ENCODE data around the gene NUP155.

DNA sequence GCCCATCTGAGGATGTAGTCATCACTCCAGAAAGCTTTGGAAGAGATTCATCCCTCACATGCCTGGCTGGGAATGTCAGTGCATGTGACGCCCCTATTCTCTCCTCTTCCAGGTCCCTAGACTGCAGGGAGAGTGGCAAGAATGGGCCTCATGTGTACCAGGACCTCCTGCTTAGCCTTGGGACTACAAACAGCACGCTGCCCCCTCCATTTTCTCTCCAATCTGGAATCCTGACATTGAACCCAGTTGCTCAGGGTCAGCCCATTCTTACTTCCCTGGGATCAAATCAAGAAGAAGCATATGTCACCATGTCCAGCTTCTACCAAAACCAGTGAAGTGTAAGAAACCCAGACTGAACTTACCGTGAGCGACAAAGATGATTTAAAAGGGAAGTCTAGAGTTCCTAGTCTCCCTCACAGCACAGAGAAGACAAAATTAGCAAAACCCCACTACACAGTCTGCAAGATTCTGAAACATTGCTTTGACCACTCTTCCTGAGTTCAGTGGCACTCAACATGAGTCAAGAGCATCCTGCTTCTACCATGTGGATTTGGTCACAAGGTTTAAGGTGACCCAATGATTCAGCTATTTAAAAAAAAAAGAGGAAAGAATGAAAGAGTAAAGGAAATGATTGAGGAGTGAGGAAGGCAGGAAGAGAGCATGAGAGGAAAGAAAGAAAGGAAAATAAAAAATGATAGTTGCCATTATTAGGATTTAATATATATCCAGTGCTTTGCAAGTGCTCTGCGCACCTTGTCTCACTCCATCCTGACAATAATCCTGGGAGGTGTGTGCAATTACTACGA, 19.7 kb downstream of the IL7R start:
- PRO-cap: no peak

- PRO-cap: no peak
Observed at GRCh38 chr5:36027023-36027404, 35.8 kb upstream of the UGT3A1 start.

DNA sequence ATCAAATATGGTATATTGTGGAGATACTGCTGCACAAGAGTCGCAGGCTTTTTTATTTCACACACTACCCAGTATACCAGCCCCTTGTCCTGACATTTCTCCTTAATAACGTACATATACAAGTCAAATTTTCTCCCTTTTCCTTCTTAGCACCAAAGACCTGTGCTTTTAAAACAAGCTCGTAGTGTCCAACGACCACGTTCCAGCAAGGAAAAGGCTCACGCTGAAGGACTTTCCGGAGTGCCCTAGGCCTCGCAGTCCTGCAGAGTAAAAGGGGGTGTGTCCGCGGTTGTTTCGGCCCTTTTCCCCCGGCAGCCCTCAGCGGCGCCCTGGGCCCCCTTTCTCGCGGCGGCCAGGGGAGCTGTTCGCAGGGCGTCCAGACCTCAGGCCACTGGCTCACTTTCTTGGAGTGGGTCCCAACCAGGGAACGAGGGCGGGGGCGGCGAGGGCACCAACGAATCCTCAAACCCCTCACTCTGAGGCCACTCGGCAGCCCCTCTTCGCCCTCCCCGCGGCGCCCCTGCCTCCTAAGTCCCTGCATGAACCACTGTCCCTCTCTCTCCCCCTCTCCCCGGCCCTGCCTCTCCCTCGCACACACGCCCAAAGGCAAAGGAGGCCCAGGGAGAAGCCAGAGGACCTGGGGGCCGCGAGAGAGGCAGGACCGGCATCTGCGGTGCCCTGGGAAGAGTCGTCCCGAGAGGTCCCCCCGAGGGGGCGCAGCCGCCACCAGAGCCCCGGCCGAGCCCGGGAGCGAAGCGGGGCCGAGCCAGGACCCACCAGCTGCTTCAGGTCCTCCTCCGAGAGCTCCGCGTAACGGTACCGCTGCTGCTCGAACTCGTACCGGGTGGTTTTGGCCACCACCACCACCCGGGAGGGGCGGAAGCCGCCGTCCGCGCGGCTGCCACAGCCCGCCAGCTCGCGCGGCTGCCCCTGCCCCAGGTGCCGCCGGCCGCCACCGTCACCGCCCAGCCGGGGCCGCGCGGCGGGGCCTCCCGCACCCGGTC, 701 bp downstream of the NADK2 start:
- PRO-cap: unidirectional peak, plus-strand start at position 198 of the sequence; bidirectional peak, plus-strand start at position 340 of the sequence, minus-strand start at position 225 of the sequence; bidirectional peak, plus-strand start at position 631 of the sequence, minus-strand start at position 393 of the sequence

- PRO-cap: no peak
Observed at GRCh38 chr5:36301072-36301561, 585 bp downstream of the RANBP3L start.

GRCh38 chr5:36618985-36619143, 12.5 kb downstream of the SLC1A3 start:
- PRO-cap: no peak

DNA sequence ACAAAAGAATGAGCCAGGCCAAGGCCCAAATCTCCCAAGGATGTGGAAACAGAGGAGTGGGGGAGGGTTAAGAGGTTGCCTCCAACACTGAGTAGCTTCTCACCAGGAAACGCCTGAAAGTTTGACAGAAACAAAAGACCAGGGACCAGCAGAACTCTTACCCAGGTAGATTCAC, 12.6 kb downstream of the SLC1A3 start:
- PRO-cap: no peak

DNA sequence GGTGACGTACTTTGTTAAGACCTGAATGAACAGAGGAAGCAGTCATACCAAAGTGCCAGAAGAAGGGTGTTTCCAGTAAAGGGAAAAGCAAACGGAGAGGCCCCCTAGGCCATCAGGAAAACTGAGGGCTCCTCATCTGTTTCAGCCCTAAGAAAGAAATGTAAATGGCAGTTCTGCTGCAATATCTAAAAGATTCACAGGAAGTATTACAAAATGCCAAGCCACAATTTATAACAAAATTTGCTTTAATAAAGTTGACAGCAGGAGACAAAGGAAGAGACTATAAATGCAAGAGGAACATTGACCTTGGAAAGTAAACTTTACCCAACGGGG, 71.3 kb downstream of the SLC1A3 start:
- PRO-cap: no peak

- PRO-cap: no peak
Observed at GRCh38 chr5:36723831-36724354, 117.5 kb downstream of the SLC1A3 start.

DNA sequence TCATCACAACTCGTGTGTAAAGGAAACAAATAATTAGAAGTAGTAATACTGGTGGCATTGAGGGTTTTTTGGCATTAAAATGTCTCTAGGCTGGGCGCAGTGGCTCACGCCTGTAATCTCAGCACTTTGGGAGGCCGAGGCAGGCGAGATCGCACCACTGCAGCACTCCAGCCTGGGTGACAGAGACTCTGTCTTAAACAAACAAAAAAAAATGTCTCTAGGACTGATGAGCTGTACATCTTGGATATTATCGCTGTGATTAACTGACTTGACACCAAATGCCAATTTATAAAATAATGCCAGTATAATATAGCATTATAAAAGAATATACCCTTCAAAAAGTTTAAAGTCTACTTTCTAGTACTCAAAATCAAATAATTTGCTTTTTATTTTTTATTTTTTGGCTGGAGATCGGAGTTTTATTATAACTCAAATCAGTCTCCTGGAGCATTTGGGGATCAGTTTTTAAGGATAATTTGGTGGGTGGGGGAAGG, 7.7 kb upstream of the NIPBL start:
- PRO-cap: no peak

- PRO-cap: no peak
Observed at GRCh38 chr5:36955271-36955870, 78.8 kb downstream of the NIPBL start.

DNA sequence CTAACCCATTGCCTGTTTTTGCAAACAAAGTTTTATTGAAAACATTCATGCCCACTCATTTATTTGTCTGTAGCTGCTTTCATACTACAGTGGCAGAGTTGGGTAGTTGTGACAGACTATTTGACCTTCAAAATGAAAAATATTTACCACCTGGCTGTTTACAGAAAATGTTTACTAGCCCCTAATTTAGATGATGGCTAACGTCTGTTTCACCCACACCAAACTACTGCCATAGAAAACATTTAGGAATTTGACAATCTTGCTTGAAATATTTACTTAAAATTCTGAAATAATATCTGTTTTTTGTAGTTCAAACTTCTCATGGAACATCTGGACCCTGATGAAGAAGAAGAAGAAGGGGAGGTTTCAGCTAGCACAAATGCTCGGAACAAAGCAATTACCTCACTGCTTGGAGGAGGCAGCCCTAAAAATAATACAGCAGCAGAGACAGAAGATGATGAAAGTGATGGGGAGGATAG, 185.7 kb downstream of the CPLANE1 start:
- PRO-cap: no peak

DNA sequence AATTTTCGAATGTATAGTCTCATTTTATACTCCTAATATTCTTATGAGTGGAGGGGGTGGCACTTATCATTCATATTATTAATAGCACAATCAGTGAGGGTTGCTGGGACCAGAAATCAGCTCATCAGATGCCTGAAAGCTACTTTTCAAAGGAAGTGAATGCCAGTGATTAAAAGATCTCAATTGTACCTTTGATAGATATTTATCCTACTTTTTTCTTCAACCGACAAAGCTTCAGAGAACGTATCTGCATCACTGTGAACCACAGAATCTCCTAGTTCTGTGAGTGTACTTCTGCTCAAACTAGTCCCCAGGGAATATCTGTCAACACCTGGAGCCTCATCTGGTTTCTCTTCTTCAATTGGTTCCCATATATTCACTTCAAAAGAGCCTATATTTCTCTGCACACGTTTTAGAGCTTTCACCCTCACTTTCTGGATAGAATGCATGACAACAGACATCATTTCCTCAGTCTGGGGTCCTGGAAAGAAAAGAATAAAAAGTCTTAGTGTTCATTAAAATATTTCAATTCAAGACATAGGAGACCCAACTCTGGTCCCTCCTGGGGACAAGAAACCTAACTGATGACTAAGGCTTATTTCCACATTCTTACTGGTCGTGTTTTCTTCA, 64.5 kb downstream of the CPLANE1 start:
- PRO-cap: no peak

DNA sequence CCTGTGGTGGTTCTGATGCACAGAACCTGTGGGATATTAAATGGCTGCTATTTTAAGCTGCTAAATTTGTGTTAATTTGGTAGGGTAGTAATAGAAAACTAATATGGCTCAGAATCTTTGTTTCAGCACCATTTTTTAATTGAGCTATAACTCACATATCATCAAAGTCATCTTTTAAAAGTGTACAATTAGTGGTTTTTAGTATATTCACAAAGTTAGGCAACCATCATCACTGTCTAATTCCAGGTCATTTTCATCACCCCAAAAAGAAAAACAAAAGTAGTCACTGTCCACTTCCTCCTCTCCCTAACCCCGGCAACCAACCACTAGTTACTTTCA, 51.6 kb downstream of the CPLANE1 start:
- PRO-cap: no peak

DNA sequence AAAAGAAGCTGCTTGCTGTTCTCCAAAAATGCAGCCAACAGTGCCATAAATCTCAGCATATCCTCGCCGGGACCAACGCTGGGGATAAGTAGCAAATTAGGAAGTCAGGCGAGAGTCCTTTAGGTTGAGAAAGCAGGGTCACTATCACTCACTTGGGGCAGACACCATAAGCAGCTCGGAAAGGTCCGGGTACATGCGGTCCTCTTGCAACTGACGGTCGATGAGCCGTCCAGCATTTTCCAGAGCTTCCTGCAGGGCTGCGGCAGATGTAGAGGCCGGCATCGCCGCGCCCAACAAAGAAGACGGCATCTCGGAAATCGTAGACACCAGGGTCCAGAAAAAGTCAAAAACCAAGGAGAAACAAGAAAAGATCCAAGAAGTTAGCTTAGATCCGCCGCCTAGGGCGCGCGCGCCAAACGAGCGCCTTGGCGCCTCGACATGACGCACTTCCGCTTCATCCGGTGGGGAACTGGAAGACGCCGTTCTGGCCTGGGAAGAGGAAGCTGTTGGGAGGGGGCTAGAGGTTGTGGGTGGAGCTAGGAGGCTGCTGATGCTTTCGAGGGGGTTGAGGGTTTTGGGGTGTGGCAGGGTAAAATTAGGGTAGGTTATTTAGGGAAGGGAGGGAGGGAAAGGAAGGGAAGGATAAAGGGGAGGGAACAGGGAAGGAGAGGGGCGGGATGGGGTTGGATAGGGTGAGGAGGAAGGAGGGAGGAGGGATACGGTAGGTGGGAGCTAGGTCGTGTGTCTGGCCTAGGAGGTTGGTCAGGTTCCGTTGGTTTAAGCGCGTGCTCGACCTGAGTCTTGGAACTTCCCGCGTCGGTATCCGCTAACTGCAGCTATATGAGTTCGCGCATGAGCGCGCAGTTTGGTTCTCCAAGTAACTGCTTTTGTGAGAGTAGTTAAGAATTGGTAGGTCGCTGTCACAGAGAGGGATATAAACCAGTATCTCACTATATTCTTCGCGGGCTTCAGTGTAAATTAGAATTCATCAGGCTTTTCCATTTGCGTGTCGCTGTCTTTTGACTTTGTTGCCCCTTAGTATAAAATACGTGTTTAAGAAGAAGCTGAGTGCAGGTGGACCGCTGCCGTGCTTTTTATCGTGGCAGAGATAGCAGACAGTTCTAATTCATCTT, at the start of gene NUP155:
TSS of gene NUP155 (minus strand) at position 438 of the 1,133 bp plus-strand sequence.
- PRO-cap: bidirectional peak, plus-strand start at position 520 of the sequence, minus-strand start at position 427 of the sequence

DNA sequence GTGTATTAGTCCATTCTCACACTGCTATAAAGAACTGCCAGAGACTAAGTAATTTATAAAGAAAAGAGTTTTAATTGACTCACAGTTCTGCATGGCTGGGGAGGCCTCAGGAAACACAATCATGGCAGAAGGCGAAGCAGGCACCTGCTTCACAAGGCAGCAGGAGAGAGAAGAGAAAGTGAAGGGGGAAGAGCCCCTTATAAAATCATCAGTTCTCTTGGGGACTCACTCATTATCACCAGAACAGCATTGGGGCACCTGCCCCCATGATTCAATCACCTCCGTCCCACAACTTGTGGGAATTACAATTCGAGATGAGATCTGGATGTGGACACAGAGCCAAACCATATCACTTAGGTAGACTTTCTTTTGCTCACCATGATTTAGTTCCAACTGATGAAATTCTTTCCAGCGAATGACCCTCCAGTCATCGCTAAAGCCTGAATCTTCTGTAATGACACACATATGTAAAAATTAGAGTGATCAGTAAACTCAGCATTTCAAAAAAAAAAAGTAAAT, 27.3 kb downstream of the EGFLAM start:
- PRO-cap: no peak

DNA sequence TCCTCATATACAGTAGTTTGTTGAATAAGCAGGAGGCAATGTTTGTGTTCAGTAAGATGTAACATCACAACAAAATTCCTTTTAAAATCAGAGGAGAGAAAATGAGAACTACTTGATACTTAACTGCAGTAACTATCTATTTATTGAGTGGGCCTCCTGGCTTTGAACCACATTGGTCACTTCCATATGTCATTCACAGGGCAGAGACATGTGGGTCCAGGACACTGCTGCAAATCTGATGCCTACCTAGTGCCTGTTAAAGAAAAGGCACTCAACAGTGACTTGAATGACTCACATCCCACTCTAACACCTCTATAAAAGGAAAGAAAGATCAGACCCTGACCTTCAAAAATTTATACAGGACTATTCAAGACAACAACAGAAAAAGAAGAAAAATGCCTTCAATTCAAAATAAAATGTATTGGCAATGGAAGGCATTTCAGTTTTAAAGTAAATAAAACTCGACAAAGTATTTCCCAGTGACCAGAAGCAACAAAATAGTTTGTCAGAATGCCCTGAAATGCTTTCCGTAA, 8.1 kb downstream of the LIFR start:
- PRO-cap: no peak

DNA sequence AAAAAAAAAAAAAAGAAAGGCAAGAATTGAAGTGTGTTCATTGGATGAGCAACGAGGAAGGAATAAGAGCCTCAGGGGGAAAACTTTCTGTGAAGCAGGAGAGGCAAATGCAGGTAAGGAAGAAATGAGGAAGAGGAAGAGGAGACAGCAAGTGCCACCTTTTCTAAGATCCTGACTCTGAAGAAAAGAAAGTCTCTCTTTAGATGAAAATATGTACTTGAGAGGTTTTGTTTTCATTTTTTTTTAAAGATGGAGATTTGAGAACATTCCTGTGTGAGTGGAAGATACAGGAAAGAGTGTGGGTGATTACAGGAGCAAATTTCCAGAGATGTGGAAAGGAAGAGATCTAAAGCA, 93.7 kb upstream of the LIFR start:
- PRO-cap: no peak

GRCh38 chr5:38891249-38892043, 45.6 kb downstream of the OSMR start:
- PRO-cap: no peak

DNA sequence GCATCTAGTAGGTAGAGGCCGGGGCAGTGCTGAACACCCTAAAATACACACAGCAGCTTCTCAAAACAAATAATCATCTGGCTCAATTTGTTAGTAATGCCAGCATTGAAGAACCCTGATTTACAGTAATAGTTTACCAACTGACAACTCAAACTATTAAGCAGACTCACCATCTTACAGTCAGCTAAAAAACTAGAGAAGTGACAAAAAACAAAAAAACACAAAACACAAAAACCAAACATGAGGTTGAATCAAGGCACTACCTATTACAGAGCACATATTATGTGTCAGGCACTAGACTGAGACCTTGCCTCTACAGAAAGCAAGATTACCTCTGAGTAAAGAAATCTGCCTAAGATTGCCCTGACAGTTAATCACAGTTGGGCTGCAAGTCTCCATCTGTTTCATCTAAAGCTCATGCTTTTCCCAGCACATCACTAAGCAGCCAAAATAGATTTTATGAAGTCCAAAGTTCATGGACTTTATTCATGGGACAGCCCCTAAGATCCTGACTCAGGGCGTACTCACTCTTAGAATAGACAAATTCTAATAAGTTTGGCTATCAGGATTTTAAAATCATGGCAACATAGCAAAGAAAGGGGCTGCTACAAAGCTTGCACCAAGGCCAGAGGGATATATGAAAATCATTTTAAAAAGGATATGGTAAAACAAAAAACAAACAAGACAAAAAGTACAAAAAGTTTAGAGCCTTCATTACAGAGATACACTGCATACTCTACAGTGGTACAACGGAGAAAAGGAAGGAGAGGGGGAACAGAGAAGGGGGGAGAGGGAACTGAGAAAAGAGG, 58.4 kb downstream of the RICTOR start:
- PRO-cap: no peak

DNA sequence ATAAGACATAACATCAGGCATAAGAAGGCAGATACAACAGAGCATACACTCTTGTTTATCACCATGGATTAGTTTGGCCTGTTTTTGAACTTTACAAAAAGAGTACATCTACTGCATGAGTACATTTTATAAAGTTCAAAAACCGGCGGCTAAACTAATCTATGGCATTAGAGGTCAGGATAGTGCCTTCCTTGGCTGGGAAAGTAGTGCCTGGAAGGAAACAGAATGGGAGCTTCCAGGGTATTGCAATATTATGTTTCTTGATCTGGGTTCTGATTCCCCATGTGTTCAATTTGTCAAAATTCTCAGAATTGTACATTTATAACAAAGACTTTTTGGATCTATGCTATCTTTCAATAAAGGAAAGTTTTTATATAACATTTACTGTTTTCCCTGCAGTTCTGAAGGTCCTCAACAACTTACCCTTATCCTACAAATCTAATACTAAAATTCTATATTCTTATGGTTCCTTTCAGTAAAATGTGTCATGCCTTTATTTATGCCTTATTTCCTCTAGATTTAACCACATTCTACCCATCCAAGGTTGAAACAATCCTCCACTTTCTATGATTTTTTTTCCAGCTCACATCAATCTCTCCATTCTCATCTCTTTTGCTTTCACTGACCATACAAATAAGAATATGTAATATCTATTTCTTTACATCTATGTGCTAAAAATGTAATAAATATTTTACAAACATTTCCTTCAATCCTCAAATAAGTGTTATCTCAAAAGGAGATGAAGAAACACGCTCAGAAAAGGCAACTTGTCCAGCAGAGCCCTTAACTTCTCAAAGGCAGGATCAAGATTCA, 14.8 kb downstream of the RICTOR start:
- PRO-cap: no peak

Data from gallbladder (tissue), 1 donor.